Hepatocyte (in vitro differentiated cells and primary cell): ENCODE measurements around the gene CRY2.

DNA sequence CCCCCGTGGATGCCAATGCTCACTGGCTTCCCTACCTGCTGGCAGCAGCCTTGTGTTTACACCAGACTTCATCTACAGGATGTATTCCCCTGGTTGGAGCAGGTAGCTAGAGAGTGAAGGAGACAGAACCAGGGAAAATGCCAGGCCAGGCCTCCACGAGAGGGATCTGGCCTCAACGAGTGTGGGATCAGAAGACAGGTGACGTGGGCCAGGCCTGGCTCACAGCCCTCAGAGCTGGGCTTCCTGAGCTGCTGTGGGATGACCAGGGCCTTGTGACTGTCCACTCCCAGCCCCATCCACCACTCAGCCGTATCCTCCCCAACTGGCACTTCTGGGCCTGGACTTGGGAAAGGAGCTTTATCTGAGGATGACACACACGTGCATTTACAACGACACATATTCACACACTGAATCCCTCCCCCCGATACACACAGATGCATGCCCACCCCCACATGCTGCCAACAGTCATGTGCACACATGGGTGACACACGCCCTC is 93.2 kb downstream of the TP53I11 start:
- RAMPAGE, long total RNA, result no peak
- RRBS, result no CpG with 5 or more reads among the region's 9 CpGs

GRCh38 chr11:44912165-44912534 is 38.5 kb downstream of the TP53I11 start:
- RAMPAGE, long total RNA, result no peak
- RRBS, result no CpG with 5 or more reads among the region's 9 CpGs

DNA sequence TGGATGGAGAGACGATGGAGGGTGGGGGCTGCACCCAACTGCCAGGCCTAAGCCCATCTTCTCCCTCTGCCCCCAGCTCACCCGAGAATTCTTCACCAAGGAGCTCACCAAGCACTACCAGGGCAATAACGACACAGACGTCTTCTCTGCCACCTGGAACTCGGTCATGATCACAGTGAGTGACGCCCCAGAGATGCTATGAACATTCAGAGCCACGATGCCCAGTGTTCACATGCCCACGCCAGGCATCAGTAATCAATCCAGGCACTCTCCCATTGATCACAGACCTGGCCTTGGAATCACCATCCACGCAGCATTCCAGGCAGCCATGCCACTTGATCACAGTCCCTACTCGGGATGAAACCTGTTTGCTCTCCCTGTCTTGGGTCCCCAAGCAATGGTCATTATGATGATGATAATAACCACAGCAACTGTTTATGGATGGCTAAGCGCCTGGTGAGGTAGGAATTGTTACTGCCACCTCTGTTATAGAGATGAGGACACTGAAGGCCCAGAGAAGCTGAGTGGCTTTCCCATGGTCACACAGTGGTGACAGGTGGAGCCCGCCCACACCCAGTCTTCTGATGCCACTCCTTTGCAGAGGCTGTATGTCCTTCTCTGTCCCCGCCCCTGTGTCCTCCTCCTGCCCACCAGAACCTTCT is 31.4 kb downstream of the TP53I11 start:
- RAMPAGE, long total RNA, result no peak
- RRBS, result no CpG with 5 or more reads among the region's 13 CpGs

- RAMPAGE, long total RNA, result no peak
- RRBS, result no CpG with 5 or more reads among the region's 7 CpGs
Measured at GRCh38 chr11:44945061-44945524, 5.6 kb downstream of the TP53I11 start.

GRCh38 chr11:45024300-45024600 is 73.6 kb upstream of the TP53I11 start:
- RAMPAGE, long total RNA, result no peak
- RRBS, result no CpG with 5 or more reads among the region's 4 CpGs

- RAMPAGE, long total RNA, result no peak
- RRBS, result no CpG with 5 or more reads among the region's 6 CpGs
Measured at GRCh38 chr11:45028421-45028922, 77.8 kb upstream of the TP53I11 start.

GRCh38 chr11:45092114-45092434 is 54.4 kb upstream of the PRDM11 start:
- RAMPAGE, long total RNA, result no peak
- RRBS, result no CpG with 5 or more reads among the region's 2 CpGs

DNA sequence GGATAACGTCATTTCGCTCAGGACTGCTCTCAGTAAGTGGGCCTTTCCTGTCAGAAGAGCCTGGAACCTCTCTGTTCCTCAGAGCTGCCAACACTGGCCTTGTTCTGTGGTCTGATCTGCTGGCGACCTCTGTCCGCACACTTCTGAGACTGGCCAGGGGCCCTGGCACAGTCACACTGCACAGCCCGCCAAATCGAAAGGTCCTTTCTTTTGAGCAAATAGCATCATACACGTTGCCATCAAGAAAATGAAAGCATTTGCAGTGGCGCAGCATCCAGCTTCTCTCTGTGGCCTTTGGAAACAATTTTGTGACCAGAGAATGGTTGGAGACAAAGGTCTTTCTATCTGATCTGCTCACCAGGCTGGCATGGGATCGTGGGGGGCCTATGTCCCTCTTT is 80.1 kb upstream of the SYT13 start:
- RAMPAGE, long total RNA, result no peak
- RRBS, result no CpG with 5 or more reads among the region's 9 CpGs

DNA sequence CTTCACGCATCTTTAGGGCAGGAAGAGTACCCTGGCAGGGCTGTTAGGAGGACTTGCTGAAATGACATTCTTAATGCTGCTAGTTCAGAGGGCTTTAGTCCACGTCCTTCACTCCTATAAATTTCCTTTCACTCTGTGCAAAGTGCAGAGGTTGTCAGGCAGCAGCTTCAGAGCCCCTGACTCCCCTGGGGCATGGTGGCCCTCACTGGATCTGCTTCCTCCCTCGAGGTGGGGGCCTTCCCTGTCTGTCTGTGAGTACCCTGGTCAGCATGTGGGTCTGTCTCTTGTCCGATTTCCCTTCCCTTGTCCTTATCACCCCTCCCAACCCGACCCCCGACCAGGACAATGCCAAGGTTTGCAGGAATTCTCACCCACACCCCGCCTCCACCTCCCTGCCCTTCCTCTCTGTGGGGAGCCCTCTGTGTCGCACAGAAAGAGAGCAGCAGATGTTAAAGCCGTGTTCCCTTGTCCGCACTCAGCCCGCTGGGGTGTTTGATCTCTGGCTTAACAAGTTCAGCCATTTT is 124.5 kb upstream of the SYT13 start:
- RAMPAGE, long total RNA, result no peak
- RRBS, result no CpG with 5 or more reads among the region's 11 CpGs

DNA sequence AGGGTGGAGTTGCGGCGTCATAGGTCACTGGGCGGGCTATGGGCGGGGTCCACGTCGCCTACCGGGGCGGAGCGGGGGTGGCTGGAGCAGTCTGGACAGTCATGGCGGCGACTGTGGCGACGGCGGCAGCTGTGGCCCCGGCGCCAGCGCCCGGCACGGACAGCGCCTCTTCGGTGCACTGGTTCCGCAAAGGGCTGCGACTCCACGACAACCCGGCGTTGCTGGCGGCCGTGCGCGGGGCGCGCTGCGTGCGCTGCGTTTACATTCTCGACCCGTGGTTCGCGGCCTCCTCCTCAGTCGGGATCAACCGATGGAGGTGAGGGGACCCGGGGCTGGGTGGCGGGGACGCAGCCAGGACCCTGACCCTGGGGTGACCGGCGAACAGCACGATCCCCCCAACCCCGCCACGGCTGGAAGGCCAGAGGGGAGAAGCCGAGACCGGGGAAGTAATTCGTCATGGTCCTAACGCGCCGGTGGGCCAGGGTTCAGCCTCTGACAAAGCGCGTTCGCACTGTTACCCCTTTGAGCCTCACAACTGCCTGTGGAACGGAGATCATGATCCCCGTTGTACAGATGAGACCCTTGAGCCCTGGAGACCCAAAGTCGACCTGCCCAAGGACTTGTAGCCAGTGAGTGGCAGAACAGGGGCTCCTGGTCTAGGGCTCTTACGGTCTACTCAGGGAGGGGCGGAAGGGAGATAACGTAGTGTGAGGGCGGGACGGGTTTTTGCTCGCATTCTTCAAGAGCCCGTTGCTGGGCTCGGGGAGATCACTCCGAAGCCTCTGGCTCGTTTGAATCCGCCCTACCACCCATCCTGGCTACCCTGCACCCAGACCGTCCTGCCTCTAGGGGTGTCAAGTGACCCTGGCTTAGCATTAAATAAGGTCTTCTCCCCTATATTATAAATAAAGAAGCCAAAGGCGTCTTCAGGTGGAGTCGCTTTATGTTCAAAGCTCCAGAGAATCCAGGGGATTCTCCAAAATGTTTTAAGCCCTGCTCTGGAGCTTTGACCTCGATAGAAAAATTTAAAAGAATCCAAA is at the start of gene CRY2:
CRY2 (plus strand) TSS at position 86 of the 1,040 bp plus-strand sequence.
- RAMPAGE, long total RNA, result no peak
- RRBS, result 2% methylated on average over 37 of the region's 76 CpGs

- RAMPAGE, long total RNA, result no peak
- RRBS, result no CpG with 5 or more reads among the region's 12 CpGs
Measured at GRCh38 chr11:45883683-45884618, 1.5 kb upstream of the MAPK8IP1 start.

GRCh38 chr11:45885980-45887034 is 856 bp downstream of the MAPK8IP1 start:
- RAMPAGE, long total RNA, result no peak
- RRBS, result 17% methylated on average over 16 of the region's 39 CpGs

- RAMPAGE, long total RNA, result no peak
- RRBS, result 1% methylated on average over 7 of the region's 19 CpGs
Measured at GRCh38 chr11:45917051-45917669, 517 bp downstream of the PEX16 start.

DNA sequence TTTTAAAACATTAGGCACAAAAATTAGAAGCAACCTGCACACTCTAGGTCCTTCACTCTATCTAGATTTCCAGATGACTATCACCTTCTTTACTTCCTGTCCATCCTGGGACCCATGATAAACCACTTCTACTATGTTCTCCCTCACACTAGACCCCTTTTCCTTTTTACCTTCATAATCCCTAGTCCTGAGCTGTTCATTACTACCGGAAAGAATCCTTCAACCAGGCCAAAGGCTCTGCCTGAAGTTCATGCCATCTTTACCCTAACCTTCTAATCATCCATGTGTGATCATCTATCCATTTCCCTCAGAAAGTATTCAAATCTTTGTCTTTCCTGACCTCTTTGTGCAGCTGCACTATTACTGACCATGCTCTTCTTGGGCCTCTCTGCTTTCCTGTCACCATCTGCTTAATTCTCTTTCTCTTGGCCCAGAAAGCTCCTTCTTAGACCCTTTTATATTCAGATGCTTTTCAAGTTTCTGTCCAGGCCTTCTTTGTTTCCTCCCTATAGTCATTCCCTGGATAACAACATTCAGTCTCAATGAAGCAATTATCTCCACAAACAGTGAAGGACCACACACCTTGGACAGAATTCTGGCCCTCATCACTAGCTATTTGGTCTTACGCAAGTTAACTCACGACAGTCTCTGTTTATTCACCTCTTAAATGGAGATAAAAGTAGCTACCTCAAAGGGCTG is 89.6 kb downstream of the LARGE2 start:
- RAMPAGE, long total RNA, result no peak
- RRBS, result no CpG with 5 or more reads among the region's 3 CpGs

- RAMPAGE, long total RNA, result no peak
- RRBS, result no CpG with 5 or more reads among the region's 1 CpG
Measured at GRCh38 chr11:46012739-46013225, 90.3 kb downstream of the LARGE2 start.

GRCh38 chr11:46236925-46238087 is 40.2 kb upstream of the CREB3L1 start:
- RAMPAGE, long total RNA, result no peak
- RRBS, result 4% methylated on average over 19 of the region's 66 CpGs

DNA sequence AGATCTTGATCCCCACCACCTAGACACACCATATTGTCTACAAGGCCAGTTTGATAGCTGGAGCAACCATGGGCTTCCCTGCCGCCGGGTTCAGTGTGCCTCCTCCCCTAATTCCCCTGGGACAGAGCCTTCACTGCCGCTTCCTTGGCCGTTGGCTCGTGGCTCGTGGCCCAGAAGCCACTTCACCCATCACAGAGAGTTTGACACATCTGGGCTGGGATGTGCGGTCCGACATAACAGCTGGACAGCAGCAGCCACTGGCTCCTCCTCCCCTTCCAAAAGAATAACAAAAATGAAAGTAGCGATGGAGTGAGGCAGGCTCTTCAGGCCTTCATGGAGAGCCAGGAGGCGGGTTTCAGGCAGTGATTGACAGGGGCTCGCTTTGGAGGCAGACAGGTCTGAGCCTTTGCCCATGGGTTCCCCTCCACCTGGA is 8.1 kb downstream of the CREB3L1 start:
- RAMPAGE, long total RNA, result no peak
- RRBS, result no CpG with 5 or more reads among the region's 11 CpGs

DNA sequence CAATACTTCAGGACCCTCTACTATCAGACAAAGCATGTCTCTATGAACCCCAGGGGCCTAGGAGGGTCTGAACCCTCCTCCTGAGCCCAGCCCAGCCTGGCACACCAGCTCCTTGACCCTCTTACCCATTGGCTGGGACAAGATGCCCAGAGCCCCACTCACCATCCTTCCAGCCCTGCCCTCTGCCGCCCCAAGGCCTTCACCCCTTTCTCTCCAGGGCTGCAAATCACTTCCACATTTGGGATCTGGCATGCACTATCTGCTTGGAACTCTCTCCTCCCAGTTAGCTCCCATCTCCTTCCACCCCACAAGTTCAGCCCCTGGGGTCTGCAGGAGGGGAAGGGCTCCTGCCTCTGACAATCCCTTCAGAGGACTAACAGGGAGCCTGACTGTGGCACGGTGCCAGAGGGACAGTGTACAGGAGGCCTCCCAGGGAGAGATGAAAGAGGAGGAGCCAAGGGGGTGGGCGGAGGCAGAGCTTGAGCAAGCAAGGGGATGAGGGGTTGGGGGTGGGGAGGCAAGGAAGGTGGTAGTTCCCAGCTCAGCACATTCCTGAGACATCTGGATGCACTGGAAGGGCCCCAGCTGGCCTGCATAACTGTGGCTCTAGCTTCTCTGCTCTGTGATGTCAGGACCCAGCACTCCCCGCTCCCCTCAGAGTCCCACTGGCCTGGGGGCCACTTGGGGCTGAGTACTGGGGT is 13.0 kb downstream of the CREB3L1 start:
- RAMPAGE, long total RNA, result no peak
- RRBS, result no CpG with 5 or more reads among the region's 4 CpGs

DNA sequence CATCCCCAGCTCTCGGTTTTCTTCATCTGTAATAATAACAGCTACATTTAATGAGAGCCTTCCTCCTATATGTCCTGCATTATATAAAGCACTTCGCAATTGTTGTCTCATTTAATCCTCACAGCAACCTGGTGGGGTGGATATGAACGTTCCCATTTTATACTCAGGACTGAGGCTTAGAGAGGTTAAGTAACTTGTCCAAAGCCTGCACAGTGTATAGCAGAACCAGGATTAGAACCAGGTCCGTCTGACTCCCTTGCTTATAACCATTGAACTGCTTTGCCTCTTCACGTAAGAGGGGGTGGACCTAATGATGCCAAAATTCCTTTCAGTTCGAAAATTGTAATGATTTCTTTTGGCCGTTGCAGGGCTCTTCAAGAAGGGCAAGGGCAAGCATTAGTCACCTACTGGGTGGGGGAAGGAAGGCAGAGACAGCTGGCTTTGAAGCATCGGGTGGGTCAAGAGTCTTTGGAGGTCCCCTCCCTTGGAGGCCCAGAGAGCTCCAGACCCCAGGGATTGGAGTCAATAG is 13.9 kb downstream of the CREB3L1 start:
- RAMPAGE, long total RNA, result no peak
- RRBS, result no CpG with 5 or more reads among the region's 8 CpGs

GRCh38 chr11:46291785-46292176 is 14.3 kb downstream of the CREB3L1 start:
- RAMPAGE, long total RNA, result no peak
- RRBS, result no CpG with 5 or more reads among the region's 5 CpGs